Measurements from ENCODE around the gene ZNF652.

DNA sequence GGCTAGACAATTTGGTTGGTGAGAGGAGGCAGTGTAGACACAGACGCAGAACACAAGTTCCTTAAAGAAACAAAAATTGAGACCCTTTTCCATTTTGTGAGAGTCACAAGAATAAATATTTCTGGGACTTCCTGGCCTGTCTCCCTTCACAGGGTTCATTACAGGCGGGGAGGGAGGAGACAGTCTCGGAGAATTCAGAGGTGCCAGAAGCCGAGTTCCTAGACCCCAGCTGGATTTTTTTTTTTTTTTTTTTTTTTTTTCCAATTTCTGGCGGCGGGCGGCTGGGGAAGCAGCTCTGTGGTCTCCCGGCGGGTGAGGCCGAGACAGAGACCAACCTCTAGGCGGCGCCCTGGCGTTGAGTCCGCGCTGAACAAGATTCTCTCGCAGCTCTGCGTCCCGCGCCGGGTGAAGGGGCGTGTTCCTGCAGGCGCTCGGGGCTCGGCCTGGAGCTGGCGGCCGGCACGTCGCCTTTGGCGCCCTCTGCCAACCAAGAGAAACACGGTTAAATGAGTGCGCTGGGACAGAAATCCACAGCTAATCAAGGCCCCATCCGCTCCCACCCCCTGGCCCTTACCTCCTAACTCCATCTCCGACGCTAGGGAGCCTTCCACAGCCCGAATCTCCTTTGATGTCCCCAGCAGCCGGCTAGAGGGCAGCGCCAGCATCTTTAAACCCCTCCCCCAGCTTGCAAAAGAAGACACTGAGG is 10.3 kb upstream of the HOXB9 start:
- RRBS: 3% methylated on average over 14 of the region's 37 CpGs

- RRBS: no CpG with 5 or more reads among the region's 6 CpGs
These were observed 13.0 kb upstream of the HOXB9 start for GRCh38 chr17:48639129-48639626.

DNA sequence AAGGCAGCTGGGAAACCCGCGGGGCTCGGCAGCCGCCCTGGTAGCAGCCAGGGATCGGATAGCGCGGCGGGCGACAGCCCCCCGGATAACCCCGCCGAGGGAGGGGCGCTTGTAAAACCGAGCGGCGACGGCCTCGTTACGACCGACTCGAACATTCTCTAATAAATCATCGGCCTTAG is 3.0 kb downstream of the PRAC1 start:
- RRBS: no CpG with 5 or more reads among the region's 22 CpGs

- RRBS: no CpG with 5 or more reads among the region's 4 CpGs
These were observed 25.4 kb downstream of the TTLL6 start for GRCh38 chr17:48791688-48792048.

DNA sequence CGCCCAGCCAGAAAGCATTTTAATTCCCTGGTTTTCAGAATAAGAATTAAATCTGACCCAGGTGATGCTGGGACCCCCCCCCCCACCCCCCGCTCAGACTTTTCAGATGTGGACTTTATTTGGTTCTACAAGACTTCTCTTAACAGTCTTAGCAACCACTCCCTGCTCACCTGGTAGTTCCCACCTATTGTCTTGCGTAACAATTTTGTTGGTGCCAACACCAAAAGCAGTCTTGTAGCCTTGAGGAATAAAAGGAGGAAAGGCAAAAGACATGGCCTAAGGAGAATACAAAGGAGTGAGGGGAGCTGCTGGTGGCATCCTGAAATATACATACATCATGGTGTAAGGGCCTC is 5.1 kb downstream of the TTLL6 start:
- RRBS: no CpG with 5 or more reads among the region's 3 CpGs

- RRBS: no CpG with 5 or more reads among the region's 9 CpGs
These were observed 6.8 kb downstream of the GIP start for GRCh38 chr17:48961481-48962052.

GRCh38 chr17:48989877-48990984 is 7.0 kb upstream of the IGF2BP1 start:
- RRBS: no CpG with 5 or more reads among the region's 7 CpGs

DNA sequence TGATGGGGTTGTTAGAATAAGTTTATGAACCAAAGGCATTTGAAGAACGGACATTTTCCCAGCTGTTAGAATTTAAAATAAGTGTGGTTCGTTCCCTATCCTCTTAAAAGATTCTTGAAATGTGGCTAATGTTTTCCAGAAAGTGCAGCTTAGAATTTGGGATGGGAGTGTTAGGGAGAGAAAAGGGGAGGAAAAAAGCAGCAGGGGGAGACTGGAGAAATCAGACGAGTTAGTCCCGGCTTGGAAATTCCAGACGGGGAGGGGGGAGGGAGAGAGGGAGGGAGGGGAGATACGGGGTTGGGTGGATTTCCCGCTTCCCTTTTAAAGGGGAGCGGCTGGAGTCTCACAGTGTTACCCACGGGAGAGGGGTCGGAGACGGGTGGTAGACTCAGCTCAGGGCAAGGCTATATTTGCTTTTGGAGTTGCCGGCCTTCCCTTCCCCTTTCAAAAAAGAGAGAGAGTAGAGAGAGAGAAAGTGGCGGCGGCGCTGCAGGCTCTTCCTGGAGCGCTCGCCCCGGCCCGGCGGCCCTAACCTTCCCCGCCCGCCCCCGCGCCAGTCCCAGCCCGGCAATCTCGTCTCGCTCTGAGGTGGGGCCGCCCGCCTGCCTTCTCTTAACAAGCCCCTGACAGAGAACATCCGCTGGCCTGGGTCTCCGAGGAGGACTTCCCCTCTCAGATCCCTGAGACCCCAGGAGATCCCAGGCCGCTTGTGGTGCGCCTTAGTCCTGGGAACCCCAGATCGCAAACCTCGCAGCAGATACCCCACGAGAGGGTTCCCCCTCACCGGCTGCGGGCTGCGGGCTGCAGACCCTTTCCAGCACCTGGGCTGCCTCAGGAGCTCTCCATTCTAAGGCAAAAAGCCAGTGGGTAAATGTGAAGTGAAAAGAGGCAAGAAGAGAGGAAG is 6.6 kb downstream of the IGF2BP1 start:
- RRBS: 5% methylated on average over 11 of the region's 39 CpGs

GRCh38 chr17:49015898-49016370 is 18.7 kb downstream of the IGF2BP1 start:
- RRBS: no CpG with 5 or more reads among the region's 6 CpGs

DNA sequence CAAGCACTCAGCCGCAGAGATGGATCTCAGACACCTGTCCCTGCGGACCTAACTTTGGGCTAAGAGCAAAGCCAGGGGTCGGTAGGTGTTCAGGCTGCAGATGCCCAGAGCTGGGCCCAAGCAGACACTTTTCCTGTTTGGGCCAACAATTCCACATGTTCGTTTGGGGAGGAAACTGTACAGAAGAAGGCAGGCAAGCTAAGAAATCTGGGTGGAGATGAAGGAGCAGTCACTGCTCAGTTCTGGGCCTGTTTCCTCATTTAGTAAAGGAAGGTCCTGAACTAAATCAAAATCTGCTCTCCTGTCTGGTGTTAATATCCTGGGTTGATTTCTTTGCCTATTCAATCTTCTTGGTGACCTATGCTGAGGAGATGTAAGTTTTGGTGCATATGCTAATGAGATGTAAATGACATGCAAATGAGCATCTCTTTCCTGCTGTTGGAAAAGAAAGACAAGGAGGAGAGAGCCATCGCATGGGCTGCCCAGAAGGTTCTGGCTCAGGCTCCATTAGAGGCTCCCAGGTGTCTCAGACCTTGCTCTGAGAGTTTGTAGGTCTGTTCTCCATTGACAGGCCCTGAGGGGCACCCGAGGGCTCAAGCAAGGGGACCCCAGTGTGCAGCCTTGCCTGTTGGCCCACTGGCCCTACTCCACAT is 3.2 kb downstream of the ABI3 start:
- RRBS: no CpG with 5 or more reads among the region's 6 CpGs

GRCh38 chr17:49225462-49225751 is 5.2 kb downstream of the PHOSPHO1 start:
- RRBS: no CpG with 5 or more reads among the region's 4 CpGs

- RRBS: no CpG with 5 or more reads among the region's 1 CpG
These were observed 1.1 kb upstream of the PHOSPHO1 start for GRCh38 chr17:49231821-49232032.

GRCh38 chr17:49361883-49362875 is at the start of gene ZNF652:
TSS of gene ZNF652 (minus strand) at chr17:49362250.
- RRBS: 2% methylated on average over 56 of the region's 113 CpGs

DNA sequence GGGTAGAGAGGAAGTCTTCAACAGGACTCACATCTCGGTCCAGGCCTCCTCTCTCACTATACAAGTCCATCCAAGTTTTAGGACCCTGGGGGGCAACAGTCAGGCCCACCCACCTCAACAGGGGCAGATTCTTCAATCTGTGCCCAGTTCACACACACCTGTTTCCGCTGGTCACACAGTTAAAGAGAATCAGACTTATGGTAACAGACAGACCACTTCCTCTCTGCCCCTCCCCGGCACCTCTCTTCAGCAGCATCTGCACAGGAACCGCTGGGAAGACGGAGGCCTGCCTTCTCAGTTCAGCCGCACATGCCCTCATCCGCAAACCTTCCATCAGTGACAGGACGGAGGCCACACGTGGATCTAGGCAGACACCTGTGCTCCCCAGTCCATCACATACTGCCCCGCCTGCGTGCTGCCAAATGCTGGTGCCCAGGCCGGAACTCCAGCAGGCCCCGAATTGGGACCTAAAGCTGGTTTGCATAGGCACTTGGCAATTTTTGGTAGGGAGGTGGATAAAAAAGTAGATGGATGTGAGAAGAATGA is 10.3 kb downstream of the PHB1 start:
- RRBS: no CpG with 5 or more reads among the region's 13 CpGs

- RRBS: no CpG with 5 or more reads among the region's 15 CpGs
These were observed 18.3 kb downstream of the NGFR start for GRCh38 chr17:49513125-49514101.

GRCh38 chr17:49638628-49639189 is 39.2 kb downstream of the SPOP start:
- RRBS: no CpG with 5 or more reads among the region's 6 CpGs

- RRBS: no CpG with 5 or more reads among the region's 4 CpGs
These were observed 7.3 kb upstream of the SLC35B1 start for GRCh38 chr17:49714913-49715572.

GRCh38 chr17:49763149-49763641 is 736 bp downstream of the FAM117A start:
- RRBS: no CpG with 5 or more reads among the region's 26 CpGs

DNA sequence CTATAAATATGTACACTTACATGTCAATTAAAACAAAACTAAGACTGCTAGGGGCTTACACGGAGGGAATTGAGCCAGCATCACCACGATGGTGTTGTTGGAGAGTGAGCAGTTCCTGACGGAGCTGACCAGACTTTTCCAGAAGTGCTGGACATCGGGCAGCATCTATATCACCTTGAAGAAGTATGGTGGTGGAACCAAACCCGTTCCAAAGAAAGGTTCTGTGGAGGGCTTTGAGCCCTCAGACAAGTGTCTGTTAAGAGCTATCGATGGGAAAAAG is 6.7 kb downstream of the KAT7 start:
- RRBS: no CpG with 5 or more reads among the region's 6 CpGs

Data from foreskin fibroblast (primary cell).